Placental epithelial cell (primary cell): ENCODE measurements around a stretch of chr3.

DNA sequence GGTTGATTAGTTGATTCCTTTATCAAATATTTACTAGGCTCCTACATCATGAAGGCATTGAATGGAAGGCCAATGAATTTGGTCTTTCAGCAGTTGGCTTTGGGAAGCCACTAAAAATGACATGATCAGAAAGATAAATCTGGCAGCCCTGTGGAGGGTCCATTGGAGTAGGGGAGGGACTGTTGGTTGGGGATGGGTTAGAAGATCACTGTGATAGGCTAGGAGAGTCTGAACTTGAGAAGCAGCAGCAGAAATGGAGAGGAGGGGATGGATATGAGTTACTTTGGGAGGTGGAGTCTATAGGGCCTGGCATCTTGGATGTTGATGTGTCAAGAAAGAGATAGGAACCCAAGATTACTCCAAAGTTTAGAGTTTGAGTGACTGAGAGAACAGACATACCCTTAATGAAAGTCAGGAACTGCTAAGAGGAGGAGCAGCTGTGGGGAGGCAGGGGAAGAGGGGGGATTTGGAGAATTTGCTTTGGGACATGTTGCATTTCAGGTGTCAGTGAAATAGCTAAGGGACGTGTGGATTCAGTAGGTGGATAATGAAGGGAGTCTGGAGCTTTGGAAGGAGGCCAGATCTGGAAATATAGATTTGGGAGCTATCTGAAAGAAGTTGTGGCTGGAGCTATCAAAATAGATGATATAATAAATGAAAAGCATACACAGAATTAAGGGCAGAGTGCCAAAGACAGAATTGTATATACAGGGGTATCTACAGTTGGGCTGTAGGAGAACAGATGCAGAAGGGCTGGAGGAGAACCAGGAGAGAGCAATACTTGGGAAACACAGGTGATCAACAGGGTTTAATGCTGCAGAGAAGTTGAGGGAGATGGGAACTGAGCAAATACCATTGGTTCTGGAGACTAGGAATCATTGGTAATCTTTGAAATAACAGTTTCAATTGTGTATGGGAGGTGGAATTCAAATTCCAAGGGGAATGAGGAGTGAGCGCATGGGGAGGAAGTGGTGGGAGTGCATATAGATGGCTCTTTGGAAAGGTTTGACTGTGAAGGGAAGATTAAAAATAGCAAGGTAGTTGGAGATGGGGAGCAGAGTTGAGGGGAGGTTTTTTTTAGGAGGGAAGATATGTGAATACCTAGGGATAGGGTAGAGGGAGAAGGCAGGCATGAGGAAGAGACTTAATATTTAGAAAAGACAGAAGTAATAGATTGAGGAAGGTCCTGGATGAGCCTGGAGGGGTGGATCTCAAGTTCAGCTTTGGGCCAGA lies 9.5 kb downstream of the KALRN start:
- CAGE, long polyA plus RNA, result no peak

GRCh38 chr3:124062391-124063142 lies 29.4 kb downstream of the KALRN start:
- CAGE, long polyA plus RNA, result no peak

GRCh38 chr3:124234757-124235277 lies 201.6 kb downstream of the KALRN start:
- CAGE, long polyA plus RNA, result no peak

- CAGE, long polyA plus RNA, result no peak
Observed at GRCh38 chr3:124268902-124269390, 235.8 kb downstream of the KALRN start.

- CAGE, long polyA plus RNA, result no peak
Observed at GRCh38 chr3:124552228-124552720, 178.0 kb upstream of the UMPS start.

GRCh38 chr3:124592405-124593251 lies 137.6 kb upstream of the UMPS start:
- CAGE, long polyA plus RNA, result no peak

GRCh38 chr3:124600497-124601320 lies 129.5 kb upstream of the UMPS start:
- CAGE, long polyA plus RNA, result no peak

DNA sequence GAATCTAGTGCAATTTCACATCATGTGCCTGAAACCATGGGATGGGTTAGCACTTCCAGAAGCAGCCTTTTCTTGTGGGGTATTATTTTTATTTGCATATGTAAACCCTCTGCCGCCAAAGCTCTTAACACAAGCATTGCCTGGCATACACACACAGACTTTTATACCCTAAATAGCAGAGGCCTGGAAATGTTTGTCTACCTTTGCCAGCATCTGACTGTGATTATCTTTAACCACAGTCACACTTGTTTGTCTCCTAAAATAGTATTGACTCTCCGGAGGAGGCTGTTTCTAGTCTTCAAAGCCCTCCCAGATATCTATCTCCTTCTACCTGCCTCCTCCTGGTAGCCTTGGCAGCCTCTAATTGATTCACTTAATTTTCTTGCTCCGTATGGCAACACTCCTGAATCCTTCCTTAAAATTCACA lies 127.2 kb upstream of the UMPS start:
- CAGE, long polyA plus RNA, result no peak

DNA sequence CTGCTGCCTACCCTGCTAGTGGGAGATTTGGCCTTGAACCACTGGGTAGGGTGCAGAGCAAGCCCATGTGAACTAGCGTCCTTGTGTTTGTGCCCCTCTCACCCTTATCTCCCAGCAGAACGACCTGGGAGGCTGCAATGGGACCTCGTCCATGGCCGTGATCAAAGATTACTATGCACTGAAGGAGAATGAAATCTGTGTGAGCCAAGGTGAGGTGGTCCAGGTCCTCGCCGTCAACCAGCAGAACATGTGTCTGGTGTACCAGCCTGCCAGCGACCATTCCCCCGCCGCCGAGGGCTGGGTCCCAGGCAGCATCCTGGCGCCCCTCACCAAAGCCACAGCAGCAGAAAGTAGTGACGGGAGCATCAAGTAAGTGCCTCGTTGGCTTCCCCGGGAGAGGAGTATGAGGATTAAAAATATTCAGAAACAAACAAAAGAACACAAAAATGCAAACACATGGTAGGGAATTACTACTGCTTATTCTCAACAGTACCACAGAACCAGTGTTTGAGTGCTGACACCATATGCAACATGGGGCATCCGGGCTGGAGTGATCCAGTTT lies 55.9 kb upstream of the UMPS start:
- CAGE, long polyA plus RNA, result no peak

GRCh38 chr3:124699089-124699550 lies 31.1 kb upstream of the UMPS start:
- CAGE, long polyA plus RNA, result no peak

GRCh38 chr3:124748067-124749362 lies 18.3 kb downstream of the UMPS start:
- CAGE, long polyA plus RNA, result no peak

GRCh38 chr3:124876357-124876934 lies 10.7 kb downstream of the ITGB5 start:
- CAGE, long polyA plus RNA, result no peak

- CAGE, long polyA plus RNA, result no peak
Observed at GRCh38 chr3:124920728-124921077, 13.8 kb downstream of the MUC13 start.

GRCh38 chr3:124951699-124952271 lies 17.2 kb upstream of the MUC13 start:
- CAGE, long polyA plus RNA, result no peak

GRCh38 chr3:125024056-125024589 lies 31.7 kb downstream of the HEG1 start:
- CAGE, long polyA plus RNA, result no peak

GRCh38 chr3:125024785-125025155 lies 31.0 kb downstream of the HEG1 start:
- CAGE, long polyA plus RNA, result no peak

DNA sequence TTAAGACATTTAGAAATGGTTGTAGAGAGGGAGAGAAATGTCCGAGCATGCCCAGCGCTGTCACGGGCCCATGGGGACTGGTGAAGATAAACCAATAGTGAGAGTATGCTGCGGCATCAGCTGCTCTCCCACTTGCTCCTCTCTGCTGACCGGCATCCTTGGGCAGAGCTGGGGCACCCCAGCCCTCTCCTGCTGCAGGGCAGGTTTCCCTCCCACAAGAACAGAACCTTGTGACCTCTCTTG lies 6.4 kb upstream of the HEG1 start:
- CAGE, long polyA plus RNA, result no peak

GRCh38 chr3:125244955-125245497 lies 32.5 kb upstream of the SLC12A8 start:
- CAGE, long polyA plus RNA, result no peak

GRCh38 chr3:125303201-125303567 lies 71.9 kb downstream of the ZNF148 start:
- CAGE, long polyA plus RNA, result no peak

DNA sequence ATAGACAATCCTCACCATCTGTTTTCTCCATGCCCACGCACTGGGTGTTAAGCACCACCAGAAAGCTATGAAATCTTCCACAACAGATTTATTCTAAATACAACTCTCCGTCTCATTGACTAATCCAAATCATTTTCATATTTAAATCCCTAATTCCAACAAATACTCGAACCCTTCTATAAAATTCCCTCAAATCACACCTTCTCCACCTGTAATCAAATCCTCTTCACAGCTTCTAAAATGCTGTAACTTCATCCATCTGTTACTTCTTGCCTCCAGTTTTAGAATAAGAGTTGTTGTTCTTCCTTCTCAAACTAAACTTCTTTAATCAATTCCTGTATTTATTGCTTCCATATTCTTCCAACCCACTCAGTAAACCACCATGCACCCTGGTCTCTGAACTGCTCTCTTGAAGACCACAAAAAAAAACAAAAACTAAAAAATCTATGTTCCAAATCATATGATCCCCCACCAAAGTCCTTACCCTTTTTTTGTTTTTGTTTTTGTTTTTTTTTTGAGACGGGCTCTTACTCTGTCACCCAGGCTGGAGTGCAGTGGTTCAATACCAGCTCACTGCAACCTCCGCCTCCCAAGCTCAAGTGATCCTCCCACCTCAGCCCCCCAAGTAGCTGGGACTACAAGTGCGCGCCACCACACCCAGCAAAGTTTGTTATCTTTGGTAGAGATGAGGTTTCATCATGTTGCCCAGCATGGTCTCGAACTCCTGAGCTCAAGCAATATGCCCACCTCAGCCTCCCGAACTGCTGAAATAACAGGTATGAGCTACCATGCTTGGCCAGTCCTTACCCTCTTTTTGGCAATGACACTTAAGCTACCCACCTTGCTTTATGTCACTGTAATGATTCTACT lies 12.8 kb downstream of the ZNF148 start:
- CAGE, long polyA plus RNA, result no peak